Skin of body (tissue), 2 donors: ENCODE measurements around a stretch of chr16.

DNA sequence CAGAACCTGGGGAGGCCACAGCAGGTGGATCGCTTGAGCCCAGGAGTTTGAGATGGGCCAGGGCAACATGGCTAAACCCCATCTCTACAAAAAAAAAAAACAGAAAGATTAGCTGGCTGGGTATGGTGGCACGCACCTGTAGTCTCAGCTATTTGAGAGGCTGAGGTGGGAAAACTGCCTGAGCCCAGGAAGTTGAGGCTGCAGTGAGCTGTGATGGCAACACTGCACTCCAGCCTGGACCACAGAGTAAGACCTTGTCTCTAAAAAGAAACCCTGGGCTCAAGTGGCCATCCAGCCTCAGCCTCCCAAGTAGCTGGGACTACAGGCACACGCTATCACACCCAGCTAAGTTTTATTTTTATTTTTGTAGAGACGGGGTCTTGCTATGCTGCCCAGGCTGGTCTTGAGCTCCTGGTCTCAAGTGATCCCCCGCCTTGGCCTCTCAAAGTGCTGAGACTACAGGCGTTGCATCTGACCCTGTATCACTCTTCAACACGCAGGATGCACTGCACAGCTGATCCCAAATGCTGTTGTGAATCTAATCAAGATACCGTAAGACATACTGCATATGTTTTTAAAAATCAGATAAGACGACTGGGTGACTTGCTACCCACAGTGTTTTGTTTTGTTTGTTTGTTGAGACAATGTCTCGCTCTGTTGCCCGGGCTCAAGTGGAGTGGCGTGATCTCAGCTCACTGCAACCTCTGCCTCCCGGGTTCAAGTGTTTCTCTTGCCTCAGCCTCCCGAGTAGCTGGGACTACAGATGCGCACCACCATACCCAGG is 23.0 kb downstream of the ANKRD11 start:
- RAMPAGE, long total RNA, result no peak

DNA sequence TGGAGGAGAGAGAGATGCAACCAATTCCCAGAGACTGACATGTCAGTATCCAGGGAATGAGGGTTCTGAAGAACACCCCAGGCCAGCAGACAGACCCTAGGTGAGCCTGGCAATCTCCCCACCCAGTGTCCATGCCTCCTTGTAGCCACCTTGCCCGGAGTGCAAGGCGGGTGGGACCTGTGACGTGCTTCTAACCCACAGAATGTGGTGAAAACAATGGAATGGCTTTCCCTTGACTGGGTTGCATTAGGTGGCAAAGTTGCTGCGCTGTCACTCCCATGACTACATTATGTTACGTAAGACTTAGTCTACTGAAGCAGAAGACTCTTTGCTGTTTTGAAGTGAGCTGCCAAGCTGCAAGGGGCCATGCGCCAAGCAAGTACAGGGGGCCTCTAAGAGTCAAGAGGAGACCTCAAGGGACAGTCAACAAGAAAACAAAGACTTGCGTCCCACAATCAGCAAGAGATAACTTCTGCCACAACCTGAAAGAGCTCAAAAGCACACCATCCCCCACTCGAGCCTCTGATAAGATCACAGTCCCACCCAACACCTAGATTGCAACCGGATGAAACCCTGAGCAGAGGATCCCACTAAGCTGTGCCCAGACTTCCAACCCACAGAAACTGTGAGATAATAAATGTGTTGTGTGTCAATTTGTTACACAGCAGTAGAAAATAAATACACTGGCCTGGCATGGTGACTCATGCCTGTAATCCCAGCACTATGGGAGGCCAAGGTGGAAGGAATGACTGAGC is 16.5 kb downstream of the ANKRD11 start:
- RAMPAGE, long total RNA, result no peak

- RAMPAGE, long total RNA, result no peak
These were observed 5.9 kb upstream of the SPG7 start for GRCh38 chr16:89502164-89502920.

DNA sequence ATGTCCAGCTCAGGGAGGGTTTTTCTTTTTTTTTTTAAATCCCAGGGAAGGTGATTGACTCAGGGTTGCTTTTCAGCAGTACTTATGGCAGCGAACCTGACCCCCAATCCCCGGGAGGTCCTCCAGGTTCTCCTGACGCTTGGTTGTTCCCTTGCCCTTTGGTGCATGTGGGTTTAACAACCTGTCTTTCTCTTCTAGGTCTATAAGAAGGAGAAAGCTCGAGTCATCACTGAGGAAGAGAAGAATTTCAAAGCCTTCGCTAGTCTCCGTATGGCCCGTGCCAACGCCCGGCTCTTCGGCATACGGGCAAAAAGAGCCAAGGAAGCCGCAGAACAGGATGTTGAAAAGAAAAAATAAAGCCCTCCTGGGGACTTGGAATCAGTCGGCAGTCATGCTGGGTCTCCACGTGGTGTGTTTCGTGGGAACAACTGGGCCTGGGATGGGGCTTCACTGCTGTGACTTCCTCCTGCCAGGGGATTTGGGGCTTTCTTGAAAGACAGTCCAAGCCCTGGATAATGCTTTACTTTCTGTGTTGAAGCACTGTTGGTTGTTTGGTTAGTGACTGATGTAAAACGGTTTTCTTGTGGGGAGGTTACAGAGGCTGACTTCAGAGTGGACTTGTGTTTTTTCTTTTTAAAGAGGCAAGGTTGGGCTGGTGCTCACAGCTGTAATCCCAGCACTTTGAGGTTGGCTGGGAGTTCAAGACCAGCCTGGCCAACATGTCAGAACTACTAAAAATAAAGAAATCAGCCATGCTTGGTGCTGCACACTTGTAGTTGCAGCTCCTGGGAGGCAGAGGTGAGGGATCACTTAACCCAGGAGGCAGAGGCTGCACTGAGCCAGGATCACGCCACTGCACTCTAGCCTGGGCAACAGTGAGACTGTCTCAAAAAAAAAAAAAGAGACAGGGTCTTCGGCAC is 2.5 kb downstream of the RPL13 start:
- RAMPAGE, long total RNA, result no peak

DNA sequence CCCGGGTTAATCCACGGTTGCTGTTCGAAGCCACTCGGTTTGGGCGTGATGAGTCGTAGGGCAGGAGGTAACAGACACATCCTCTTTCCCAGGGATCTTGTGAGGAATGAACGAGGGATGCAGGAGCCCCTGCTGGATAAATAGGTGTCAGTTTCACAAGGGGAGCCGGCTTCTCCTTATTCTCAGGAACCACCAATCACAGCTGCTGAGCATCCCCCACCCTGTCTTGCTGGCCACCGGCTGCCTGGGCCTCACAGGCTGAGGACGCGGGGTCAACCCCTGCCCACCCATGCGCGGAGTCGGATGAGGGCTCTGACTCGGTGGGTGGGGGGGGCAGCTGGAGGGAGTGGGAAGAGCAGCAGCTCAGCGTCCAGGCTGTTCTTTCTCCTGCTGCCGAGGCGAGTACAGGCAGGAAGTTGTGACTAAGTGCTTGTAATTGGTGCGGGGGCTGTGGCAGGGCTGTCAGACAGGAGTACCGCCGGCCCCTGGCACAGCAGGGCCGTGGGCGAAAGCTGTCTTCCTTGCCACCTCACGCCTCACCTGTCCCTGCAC is 11.2 kb upstream of the DPEP1 start:
- RAMPAGE, long total RNA, result no peak

DNA sequence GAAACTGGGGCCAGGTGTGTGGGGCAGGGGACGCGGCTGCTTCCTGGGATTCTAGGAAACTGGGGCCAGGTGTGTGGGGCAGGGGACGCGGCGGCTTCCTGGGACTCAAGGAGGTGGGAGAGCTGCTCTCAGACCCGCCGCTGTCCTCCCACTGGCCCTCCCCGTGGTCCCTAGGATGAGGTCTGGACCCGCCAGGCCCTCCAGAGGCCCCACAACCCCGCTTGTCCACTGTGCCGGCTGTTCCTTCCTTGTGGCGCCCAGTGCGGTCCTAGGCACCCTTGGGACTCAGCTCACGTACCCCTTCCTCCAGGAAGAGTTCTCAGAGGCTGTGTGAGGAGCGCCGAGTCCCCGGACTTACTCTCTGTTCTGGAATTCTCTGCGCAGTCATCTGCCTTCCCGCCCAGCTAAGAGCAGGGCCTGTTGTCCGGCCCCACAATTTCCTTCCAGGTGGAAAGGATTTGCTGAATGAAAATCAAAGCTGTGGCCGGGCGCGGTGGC is 638 bp downstream of the DPEP1 start:
- RAMPAGE, long total RNA, result no peak

DNA sequence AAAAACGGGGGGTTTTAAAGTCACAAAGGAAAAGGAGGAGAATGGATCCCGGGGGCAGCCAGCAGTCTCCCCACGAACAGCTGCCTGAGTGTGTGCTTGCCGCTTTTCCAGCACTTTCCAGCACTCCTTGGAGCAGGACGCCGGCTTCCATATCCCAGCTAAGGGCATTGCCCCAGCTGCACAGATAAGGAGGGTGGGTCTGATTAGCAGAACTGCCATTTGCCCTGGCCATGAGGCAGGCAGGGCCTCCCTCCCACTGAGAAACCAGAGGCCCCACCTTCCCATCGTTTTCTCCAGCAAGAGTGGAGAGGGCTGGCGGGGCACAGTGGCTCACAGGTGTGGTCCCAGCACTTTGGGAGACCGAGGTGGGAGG is 19.0 kb downstream of the DPEP1 start:
- RAMPAGE, long total RNA, result no peak

GRCh38 chr16:89696077-89697085 is 5.1 kb downstream of the SPATA2L start:
- RAMPAGE, long total RNA, result no peak

GRCh38 chr16:89733467-89734181 is 12.3 kb downstream of the ZNF276 start:
- RAMPAGE, long total RNA, result no peak

- RAMPAGE, long total RNA, result no peak
These were observed 19.8 kb downstream of the ZNF276 start for GRCh38 chr16:89741184-89741537.

GRCh38 chr16:89828603-89829366 is 510 bp downstream of the SPIRE2 start:
- RAMPAGE, long total RNA, result no peak

DNA sequence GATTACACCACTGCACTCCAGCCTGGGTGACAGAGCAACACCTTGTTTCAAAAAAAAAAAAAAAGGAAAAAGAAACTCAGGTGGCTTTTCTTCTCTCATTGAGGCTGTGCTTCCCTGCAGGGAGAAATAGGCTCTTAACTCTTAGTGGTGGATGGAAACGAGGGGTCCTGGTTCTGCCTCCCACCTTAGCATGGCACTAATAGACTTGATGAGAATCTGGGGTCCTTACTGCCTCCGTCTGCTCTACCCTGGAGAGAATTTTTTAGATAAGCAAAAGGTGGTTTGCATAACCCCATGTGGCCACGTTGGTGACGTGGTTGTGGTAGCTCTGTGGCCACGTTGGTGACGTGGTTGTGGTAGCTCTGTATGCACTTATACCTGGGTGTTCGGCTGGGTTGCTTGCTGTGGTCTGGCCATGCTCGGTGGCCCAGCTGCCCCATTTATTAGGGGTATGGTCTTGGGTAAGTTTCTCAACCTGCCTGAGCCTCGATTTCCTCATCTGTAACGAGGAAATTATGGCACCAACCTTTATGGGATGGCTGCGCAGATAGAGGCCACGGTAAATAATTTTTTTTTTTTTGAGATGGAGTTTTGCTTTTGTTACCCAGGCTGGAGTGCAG is 13.0 kb downstream of the SPIRE2 start:
- RAMPAGE, long total RNA, result no peak

DNA sequence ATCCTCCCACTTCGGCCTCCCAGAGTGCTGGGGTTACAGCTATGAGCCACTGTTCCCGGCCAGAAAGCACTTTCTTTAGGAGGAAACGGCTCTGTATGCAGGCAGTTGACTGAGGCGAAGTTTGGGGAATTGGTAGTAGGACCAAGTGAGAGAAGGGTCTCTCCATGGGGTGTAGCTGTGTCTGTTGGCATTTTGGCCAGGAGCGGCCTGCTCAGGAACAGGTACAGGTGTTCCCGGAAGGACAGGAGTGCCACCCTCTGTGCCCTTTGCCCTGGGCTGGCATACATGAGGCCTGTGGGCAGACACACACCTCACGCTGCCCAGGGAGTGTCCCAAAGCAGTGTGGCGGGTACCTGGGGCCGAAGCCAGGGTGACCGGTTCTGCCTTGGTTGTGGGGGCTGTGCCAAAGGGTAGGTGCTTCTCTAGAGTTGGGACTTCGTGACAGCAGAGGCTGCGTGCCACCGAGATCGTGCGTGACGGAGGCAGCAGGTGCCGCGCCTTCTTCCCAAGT is 20.1 kb upstream of the TCF25 start:
- RAMPAGE, long total RNA, result no peak

GRCh38 chr16:89910142-89910723 is 8.4 kb upstream of the MC1R start:
- RAMPAGE, long total RNA, result no peak

GRCh38 chr16:89913190-89913401 is 5.6 kb upstream of the MC1R start:
- RAMPAGE, long total RNA, result no peak

DNA sequence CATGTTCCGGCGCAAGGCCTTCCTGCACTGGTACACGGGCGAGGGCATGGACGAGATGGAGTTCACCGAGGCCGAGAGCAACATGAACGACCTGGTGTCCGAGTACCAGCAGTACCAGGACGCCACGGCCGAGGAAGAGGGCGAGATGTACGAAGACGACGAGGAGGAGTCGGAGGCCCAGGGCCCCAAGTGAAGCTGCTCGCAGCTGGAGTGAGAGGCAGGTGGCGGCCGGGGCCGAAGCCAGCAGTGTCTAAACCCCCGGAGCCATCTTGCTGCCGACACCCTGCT is 12.4 kb downstream of the TUBB3 start:
- RAMPAGE, long total RNA, result no peak

- RAMPAGE, long total RNA, result no peak
These were observed 25.2 kb downstream of the GAS8 start for GRCh38 chr16:90047504-90048218.